Gallbladder (tissue), 1 donor: ENCODE measurements around a stretch of chr6.

- PRO-cap, result no peak
These were observed 1.3 kb downstream of the AGPAT4 start for GRCh38 chr6:161272422-161273195.

- PRO-cap, result no peak
These were observed 161.9 kb upstream of the AGPAT4 start for GRCh38 chr6:161435657-161436350.

DNA sequence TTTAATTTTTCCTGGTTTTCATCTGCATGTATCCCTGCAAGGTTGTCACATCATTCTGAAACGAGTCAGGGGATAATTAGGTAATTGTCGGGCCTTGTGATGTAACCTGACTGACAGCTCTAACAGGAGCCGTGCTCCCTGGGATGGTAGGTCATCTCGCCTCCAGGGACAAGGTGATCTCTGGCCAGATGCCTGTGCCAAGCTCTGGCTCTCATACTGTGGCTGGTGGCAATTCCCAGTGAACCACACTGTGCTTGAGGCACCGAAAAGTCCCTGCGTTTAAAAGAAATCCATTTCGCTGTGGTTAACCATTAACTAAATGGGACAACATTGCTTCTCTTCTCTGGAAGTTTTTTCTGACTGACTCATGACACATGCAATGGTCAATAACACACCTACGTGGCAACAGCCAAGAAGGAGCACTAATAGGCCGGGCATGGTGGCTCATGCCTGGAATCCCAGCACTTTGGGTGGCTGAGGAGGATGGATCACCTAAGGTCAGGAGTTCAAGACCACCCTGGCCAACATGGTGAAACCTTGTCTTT, 669.3 kb downstream of the PRKN start:
- PRO-cap, result no peak

- PRO-cap, result no peak
These were observed 493.0 kb downstream of the PRKN start for GRCh38 chr6:162234643-162234901.

DNA sequence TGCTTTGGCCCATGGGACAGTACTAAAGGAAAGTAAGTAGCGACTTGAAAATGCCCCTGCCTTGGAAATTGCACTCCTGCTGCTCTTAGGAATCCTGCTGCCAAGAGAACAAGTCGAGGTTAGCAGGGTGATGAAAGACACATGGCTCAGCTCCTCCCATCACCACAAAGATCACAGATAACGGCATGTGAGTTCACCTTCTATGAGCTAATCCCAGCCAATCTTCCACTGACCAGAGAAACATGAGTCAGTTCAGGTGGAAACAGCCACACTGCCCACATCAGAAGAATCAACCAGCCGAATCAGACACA, 106.4 kb downstream of the PRKN start:
- PRO-cap, result unidirectional peak, plus-strand start at position 250 of the sequence

GRCh38 chr6:163339588-163340018, 74.9 kb upstream of the QKI start:
- PRO-cap, result no peak

DNA sequence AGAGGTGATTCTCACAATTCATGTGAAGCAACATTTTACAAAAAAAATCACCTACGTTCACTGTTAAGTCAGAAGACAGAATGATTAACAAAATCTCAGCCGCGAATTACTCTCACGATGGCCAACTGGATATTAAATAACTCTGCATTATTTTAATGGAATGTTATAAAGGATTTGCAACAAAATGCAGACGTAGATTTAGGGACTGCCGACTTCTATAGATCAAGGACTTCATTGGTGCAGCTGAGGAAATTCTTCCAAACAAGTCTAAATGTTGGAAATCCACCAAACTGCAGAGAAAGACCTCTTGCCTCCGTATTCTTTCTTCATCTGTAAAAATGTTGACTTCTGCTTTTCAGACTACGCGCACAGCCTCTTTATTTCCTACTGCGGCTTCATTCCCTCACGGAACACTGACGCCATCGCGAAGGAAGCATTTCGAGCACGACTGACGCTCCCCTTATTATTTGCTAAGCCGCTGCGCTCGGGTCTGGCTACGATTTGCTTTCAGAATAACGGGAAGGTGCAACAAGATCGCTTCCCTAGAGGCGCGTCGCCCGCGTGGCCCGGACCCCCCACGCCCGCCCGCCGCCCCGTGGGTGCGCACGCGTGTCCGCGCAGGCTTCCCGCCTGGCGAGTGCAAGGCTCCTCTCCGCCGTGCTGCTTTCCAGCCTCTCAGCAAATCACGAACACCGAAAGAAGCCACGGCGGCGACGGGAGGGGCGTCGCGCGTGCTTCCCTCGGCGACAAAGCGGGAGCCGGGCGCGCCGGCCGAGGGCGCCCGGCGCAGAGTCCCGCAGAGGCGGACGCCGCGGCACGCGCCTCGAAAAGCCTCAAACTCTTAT, 1.4 kb upstream of the QKI start:
- PRO-cap, result bidirectional peak, plus-strand start at position 398 of the sequence, minus-strand start at position 332 of the sequence; bidirectional peak, plus-strand start at position 749 of the sequence, minus-strand start at position 639 of the sequence

- PRO-cap, result no peak
These were observed 9.7 kb downstream of the QKI start for GRCh38 chr6:163424081-163424769.

- PRO-cap, result no peak
These were observed 45.7 kb downstream of the QKI start for GRCh38 chr6:163460029-163460767.

DNA sequence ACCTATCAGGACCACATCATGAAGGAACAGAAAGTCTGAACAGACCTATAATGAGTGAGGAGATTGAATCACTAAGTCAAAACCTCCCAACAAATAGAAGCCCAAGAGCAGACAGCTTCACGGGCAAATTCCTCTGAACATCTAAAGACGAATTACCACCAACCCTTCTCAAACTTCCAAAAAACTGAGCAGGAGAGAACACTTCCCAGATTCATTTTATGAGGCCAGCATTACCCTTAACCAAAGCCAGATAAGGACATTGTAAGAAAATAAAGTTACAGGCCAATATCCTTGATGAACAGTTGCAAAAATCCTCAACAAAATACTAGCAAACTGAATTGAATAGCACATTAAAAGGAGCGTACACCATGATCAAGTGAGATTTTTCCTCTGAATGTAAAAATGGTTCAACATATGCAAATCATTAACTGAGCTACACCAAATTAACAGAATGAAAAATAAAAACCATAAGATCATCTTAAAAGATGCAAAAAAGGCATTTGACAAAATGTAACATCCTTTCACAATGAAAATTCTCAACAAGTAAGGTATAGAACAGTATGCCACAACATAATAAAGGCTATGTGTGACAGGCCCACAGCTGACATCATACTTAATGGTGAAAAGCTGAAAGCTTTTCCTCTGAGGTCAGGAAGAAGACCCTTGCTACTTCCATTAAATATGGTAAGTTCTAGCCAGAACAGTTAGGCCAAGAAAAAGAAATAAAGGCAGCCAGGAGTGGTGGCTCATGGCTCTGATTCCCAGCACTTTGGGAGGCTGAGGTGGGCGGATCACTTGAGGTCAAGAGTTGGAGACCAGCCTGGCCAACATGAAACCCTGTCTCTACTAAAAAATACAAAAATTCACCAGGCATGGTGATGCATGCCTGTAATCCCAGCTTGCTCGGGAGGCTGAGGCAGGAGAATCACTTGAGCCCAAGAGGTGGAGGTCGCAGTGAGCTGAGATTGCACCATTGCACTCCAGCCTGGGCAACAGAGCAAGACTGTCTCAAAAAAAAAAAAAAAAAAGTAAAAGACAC, 50.4 kb downstream of the QKI start:
- PRO-cap, result no peak

DNA sequence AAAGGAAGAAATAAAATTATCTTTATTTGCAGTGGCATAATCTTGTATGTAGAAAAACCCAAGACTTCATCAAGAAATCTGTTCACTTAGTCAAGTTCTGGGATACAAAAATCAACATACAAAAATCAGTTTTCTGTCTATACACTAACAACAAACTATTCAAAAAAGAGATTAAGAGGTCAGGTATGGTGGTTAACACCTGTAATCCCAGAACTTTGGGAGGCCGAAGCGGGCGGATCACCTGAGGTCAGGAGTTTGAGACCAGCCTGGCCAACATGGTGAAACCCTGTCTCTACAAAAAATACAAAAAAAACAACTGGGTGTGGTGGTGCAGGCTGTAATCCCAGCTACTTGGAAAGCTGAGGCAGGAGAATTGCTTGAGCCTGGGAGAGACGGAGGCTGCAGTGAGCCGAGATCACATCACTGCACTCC, 51.2 kb downstream of the QKI start:
- PRO-cap, result no peak

- PRO-cap, result no peak
These were observed 156.3 kb downstream of the QKI start for GRCh38 chr6:163570697-163571321.

DNA sequence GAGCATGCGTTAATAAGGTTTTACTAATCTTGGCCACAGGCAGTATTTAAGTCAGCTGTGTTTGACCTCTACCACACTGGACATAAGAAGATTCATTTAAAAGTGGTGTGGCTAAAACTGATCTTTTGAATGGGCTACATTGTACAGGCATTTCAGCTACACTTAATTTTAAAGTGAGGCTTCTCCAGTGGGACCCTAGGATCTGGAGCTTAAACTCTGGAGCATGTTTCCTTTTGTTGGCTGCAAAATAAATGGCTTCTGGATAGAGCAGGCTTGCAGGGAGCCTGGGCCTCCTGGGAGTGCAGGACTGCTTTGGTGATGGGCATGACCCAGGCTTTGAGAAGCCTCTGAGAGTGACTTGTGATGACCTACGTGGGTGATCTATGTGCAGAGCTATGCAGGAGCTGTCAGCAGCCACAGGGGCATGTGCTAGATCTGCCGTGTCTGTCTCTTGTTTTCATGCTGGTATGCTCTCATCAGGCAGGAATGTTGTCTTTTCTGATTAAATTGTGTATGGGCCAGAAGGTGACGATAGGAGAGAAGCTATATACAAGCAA, 331.2 kb downstream of the QKI start:
- PRO-cap, result no peak

GRCh38 chr6:163777016-163777465, 362.5 kb downstream of the QKI start:
- PRO-cap, result no peak

DNA sequence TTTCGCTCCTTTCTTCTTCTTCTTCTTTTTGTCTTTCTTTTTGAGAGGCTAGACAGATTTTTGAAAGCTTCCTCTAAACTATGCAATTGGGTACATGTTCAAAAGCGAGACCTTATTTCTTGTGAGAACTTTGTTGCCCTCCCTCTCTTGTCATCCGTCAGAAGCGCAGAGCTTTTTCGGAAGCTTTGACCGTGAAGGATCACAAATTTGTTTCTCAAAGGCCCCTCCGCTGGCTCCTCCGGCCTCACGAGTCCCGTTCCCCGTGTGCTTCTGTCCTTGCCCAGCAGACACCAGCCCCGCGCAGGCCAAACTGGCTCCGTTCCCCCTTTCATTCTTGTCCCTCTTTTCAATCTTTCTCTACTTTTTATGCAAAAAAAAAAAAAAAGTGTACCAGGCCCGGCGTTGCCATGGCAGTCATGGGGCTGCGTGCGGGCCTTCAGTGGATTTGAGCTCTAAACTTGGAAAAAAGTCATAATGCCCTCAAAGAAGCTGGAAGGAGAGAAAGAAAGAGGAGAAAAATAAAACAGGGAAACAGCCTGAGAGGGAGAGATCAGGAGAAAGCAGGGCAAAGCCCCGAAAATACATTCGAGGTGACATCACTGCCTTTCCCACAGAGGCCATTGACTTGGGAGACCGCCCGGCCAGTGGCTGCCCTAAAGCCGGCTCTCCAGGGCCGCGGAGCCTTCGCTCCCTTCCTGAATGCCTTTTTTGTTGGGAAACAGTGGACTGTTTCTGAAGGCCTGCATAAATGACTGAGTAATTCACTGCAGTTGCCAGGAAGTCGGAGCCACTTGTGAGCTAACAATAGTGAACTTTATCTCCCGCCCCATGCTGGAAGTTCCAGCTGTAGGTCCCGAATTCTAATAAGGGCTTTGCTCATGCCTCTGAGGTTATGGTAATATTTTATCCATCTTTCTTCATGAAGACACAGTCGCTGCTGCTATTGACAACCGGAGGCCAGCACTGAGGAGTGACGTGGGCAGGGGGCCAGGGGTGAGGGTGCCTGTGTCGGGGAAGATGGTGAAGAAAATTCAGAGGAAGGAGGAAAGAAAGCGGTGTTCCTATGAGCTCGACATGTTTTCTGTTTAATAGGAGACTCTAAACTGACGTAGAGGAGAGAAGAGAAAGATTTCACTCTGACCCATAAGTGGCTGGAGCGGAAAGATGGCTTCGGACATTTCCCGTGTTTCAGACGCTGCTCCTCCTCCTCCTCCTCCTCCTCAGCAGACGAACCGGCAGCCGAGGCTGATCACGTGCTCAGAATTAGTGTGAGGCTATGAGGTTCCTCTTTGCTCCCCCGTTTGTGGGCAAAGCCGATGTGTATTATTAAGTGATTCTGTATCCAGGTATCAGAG, 670.9 kb downstream of the QKI start:
- PRO-cap, result unidirectional peak, minus-strand start at position 272 of the sequence; unidirectional peak, minus-strand start at position 312 of the sequence

DNA sequence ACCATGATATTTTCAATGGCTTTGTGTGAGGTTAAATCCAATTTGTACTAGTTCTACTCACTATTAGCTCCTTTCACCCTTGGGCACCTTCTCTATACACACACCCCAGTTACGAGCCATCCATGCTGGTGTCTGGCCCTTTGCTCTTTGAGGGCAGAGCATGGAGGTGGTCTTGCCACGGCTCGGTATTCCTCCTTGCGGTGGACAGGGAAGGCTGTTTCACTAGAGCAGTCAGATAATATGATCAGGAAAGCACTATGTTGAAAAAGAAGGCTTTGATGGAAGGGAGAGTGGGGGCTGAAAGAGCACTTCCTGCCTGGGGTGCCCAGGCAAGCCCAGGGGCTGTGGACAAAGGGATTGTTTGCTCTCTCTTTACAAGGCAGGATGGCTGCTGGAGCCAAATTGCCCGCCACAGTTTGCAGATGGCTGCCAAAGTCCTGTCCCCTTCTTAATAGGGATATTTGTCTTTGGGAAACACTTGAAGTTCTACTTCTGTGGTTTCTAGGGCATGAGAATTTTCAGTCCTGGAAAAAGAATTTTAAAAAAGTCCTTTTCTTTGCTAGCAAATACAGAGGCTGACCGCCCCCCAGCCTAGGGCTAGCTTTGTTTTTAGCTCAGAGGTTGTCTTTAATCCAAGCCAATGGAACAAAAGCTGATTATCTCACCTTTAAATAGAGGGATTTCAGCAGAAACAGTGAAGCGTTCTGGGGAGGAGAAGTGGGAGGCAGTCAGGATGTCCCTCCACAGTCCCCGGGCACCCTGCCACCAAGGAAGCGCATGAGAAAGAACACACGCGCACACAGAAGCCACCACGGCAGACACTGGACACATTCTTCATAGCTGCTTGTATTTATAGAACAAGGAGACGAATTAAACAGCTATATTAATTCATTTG, 736.6 kb downstream of the QKI start:
- PRO-cap, result no peak

DNA sequence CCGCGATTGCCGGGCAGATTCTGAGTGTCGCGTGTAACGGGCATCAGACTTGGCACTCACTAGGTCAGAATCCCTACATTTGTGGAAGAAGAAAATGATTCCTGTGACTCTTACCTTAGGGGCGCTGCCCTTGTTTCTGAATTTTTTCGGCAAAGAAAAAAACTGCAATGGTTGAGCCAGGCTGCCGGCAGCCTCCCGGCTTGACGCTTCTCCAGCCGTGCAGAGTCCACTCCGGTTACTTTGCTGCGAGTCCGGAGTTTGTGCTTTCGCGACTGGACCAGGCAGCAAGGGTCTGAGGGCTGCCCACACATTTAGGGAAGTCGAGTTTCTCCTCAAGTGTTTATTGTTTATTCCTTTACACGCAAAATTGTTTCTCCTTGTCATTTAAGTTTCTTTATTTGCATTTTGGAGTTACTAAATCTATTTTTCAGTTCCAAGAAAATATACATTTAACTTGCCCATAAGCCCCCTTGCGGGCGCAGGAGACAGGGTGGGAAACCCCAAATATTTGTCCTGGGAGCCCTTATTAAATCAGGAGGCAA, 1.5 kb upstream of the PDE10A start:
- PRO-cap, result no peak

GRCh38 chr6:165846239-165846674, 183.2 kb upstream of the PDE10A start:
- PRO-cap, result no peak

GRCh38 chr6:165985716-165986516, 181.7 kb downstream of the TBXT start:
- PRO-cap, result no peak

DNA sequence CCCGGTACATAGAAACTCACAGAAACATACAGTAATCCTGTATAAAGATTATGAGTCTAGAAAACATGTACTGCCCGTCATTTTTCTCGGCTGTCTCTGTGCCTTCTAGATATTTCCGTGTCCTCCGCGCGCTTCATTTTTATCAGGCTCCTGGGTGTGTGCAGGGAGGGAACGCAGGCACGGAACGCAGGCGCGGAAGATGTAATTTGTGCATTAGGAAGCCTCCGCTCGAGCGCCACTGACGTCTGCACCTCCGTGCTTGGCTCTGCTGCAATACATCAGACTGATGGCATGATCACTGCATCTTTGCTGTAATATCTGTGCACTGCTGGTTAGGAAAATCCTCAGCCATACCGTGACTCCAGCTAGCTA, 158.7 kb downstream of the TBXT start:
- PRO-cap, result no peak